Temporal lobe (tissue), 2 donors: ENCODE measurements around the genes SIX5 and CCDC8.

GRCh38 chr19:45440830-45441298 is 17.1 kb upstream of the ERCC1 start:
- RAMPAGE, long total RNA, result no peak

DNA sequence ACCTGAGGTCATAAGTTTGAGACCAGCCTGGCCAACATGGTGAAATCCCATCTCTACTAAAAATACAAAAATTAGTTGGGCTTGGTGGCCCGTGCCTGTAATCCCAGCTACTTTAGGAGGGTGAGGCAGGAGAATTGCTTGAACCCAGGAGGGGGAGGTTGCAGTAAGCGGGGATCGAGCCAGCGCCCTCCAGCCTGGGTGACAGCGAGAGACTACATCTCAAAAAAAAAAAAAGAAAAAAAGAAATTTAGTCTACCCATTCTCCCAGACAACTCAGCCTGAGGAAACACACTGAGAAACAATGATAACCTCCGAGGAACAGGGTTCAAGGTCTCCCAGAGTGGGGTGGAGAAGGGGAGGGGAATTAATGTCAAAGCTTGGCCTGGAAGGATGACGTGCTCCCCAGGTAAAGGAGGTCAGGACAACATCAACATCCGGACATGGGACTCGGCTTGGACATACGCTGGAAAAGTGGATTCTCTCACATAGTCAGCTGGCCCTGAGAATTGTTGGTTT is 1.4 kb upstream of the VASP start:
- RAMPAGE, long total RNA, result no peak

GRCh38 chr19:45522342-45523099 is 15.2 kb downstream of the VASP start:
- RAMPAGE, long total RNA, result no peak

DNA sequence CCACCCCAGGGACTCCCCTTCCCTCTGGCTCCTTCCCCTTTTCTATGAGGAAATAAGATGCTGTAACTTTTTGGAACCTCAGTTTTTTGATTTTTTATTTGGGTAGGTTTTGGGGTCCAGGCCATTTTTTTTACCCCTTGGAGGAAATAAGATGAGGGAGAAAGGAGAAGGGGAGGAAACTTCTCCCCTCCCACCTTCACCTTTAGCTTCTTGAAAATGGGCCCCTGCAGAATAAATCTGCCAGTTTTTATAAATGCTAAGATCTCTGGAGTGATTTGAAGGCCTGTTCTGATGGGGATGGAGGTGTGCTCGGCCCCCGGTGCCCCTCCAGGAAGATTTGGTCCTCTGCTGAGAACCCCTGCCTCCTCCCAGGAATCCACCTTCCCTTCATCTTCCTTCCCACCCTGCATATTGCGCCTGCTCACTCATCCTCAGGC is 19.5 kb downstream of the VASP start:
- RAMPAGE, long total RNA, result no peak

DNA sequence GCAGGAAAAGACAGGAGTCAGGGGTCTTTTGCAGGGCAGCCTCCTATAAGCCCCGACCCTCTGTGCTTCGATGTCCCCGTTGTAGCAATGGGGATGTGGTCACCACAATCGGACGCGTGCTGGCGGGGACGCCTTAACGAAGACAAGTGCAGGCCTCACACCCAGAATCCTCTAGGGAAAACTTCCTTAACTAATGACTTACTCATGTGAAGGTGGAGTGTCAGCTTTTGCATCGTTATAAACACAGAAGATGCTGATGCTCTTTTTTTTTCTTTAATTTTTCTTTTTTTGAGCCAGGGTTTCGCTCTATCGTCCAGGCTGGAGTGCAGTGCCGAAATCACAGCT is 22.2 kb downstream of the VASP start:
- RAMPAGE, long total RNA, result no peak

GRCh38 chr19:45645906-45646461 is 6.8 kb upstream of the EML2 start:
- RAMPAGE, long total RNA, result no peak

GRCh38 chr19:45768011-45768679 is 907 bp downstream of the SIX5 start:
- RAMPAGE, long total RNA, result no peak

DNA sequence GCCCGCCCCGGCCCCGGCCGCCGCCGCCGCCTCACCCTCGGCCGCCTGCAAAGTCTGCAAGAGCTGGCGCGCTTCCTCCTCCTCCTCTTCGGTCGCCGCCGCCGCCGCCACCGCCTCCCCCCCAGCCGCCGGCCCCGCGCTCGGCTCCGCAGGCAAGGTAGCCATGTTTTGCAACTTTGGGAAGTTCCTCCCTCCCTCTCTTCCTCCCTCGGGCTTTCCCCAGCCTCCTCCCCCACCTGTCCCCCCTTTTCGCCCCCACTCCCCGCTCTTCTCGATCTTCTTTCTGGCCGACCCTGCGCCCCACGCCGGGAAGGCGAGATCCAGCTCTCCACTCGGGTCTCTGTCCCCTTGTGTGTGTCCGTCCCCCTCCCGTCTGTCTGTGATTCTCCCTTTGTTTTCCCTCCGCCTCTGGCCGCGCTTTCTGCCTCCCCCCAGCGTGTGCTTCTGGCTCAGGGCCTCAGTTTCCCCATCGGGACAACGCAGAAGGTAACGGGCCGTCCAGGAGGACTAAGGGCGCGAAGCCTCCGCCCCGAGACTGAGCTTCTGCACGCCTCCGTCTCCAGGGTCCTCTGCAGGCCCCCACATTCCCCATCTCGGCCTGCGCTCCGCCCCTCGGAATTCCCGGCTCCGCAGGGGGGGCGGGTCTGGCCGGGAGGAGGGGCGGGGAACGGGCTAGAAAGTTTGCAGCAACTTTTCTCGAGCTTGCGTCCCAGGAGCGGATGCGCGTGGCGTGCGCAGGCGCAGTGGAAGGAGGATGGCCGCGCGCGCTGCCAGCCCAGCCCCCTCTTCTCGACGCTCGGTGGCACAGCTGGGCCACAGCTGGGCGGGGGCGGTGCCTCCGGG is at the start of gene SIX5:
TSS of gene SIX5 (minus strand) at position 573 of the 843 bp plus-strand sequence.
- RAMPAGE, long total RNA, result start-site peak on the minus strand centred at position 575 of the sequence, 56 bp wide, 43 and 24 reads in 2 replicates

DNA sequence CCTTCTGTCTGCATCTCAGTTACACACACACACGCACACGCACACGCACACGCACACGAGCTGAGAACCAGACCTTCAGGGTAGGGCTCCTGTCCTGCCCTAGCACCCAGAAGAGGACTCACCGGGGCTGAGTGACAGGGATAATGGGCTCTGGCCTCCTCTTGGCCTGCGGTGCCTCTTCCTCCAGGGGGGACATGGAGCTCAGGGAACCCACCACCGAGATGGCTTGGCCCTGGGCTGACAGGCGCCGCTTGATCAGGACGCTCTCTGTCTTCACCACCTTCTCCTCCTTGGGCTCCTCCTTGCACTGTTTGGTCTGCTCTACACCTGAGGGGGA is 16.1 kb upstream of the RSPH6A start:
- RAMPAGE, long total RNA, result no peak

DNA sequence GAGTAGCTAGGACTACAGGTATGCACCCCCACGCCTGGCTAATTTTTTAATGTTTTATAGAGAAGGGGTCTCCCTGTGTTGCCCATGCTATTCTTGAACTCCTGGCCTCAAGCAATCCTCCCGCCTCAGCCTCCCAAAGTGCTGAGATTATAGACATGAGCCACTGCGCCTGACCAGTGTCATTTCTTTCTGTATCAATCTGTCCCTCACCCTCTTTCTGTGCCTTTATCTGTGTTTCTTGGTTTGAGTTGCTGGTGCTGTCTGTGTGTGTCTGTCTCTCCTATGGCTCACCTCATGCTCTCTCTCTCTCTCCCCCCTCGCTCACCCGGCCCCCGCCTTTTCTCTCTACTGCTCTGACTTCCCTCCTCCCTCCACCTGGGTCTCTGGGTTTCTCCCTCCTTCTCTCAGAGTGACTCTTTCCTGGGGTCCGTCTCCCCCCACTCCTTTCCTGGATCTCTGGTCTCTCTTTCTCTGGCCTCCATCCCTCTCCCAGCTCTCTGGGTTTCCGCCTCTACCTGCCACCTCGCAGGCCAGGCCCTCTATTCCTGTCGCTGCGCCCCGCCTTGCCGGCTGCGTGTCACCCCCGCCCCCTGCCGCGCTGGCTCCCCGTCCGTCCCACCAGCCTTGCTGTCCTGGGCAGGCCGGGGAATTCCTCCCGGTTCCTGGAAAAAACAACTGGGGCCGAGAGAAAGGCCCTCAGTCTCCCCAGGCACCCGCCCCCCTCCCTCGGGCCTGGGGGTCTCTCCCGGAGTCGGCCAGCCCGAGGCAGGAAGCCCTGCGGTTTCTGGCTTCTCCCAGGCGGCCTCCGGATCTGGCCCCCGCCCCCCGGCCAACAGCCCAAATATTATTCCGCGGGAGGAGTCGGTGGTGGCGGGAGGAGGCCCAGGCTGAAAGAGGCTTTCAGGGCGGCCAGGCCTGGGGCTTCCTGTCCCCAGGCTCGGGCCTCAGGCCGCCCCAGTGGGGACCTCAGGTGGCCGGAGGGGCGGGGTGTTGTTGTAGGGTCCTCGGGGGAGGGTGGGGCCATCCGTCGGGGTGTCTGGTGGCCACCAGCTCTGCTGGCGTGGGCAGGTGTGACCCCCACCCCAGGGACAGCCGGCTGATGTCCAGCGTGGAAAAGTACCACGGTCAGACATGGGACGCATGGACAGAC is 9.5 kb downstream of the IRF2BP1 start:
- RAMPAGE, long total RNA, result no peak

- RAMPAGE, long total RNA, result no peak
Measured at GRCh38 chr19:45960546-45961209, 13.0 kb downstream of the NOVA2 start.

DNA sequence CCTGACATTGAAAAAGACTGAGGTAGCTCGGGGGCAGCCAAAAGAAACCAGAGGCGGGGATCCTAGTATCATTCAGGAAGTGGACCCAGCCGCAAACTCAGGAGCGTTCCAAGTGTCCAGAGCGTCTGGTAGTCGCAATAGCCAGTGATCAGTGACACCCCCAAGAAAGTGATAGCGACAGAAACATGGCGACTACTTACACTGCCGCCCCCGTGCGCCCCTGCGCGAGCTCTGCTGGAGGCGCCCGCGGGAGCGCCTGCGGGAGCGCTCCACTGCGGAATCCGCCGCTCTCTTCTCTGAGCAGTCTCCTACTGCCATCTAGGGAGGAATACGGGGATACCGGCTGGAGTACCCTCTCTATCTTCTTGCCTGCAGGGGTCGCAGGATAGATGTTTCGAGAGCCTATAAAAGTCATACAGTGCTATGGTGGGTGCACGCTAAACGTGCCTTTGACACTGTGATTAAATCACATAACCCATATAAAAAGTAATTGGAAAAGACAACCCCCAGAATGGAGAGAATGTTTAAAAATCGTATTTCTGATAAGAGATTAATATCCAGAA is 36.7 kb upstream of the IGFL4 start:
- RAMPAGE, long total RNA, result no peak

GRCh38 chr19:46079066-46079265 is 38.2 kb upstream of the IGFL4 start:
- RAMPAGE, long total RNA, result no peak

- RAMPAGE, long total RNA, result no peak
Measured at GRCh38 chr19:46193042-46193447, 36.5 kb upstream of the IGFL1 start.

DNA sequence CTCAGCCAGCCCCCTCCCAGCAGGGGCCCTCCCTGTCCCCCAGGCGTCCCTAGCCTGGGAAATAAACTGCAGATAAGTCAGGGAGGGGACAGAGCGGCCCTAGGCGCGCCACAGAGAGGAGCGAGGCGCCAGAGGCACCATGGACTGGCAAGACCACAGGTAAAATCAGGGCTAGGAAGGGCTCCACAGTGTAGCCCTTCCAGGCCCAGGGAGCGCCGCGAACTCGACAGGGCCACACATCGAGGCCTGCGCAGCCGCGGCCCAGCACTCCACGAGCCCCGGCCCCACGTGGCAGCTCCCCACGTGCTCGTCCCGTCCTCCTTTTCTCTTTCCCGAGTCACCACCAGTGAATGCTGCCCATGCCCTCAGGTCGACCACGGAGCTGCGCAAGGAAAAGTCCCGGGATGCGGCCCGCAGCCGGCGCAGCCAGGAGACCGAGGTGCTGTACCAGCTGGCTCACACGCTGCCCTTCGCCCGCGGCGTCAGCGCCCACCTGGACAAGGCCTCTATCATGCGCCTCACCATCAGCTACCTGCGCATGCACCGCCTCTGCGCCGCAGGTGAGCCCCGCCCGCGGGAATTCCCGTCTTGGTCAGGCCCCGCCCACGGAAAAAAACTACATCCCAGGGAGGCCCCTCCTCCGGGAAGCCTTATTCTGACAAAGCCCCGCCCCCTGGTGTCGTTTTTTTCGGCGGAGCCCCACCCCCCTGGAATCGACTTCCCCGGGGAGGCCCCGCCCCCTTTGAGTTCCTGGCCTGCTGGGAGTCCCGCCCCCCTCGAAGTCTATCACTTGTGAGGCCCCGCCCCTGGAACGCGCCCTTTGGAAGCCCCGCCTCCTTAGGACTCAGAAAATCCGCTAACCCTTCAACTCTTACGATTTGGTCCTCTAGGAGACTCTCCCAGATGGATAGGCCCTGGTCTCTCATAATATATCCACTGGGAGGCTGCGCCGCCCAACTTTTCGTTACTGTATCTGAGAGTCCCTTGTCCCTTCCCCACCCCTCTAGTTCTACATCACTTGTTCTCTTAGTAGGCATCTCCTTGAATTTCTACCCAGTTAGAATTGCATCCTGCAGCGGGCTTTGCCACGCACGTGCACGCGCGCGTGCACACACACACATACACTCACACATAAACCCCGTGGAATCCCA is 7.1 kb downstream of the HIF3A start:
- RAMPAGE, long total RNA, result no peak

DNA sequence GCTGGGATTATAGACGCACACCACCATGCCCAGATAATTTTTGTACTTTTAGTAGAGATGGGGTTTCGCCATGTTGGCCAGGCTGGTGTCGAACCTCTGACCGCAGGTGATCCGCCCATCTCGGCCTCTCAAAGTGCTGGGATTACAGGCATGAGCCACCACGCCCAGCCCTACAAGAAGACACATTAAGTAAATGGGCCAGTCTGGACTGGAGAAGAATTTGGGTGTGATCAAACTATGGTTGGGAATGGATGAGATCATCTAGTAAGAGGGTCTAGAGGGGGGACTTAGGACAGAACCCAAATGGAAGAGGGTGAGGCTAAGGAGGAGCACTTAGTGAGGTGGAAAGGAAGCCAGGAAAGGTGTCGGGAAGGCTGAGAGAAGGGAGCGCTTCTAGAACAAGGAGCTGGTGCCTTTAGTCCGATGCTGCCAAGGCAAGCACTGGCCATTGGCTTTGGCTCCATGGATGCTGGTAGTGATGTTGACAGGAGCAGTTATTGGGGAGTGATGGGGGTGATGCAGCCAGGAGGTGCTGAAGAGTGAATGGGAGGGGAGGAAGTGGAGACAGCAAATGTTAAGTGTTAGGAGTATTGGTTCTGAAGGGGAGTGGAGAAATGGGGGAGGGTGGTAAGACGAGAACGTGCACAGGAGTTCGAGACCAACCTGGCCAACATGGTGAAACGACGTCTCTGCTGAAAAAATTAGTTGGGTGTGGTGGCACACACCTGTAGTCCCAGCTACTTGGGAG is 1.7 kb downstream of the PPP5C start:
- RAMPAGE, long total RNA, result no peak

GRCh38 chr19:46351050-46351568 is 4.2 kb downstream of the PPP5C start:
- RAMPAGE, long total RNA, result no peak

GRCh38 chr19:46386876-46387314 is 26.5 kb downstream of the CCDC8 start:
- RAMPAGE, long total RNA, result no peak

DNA sequence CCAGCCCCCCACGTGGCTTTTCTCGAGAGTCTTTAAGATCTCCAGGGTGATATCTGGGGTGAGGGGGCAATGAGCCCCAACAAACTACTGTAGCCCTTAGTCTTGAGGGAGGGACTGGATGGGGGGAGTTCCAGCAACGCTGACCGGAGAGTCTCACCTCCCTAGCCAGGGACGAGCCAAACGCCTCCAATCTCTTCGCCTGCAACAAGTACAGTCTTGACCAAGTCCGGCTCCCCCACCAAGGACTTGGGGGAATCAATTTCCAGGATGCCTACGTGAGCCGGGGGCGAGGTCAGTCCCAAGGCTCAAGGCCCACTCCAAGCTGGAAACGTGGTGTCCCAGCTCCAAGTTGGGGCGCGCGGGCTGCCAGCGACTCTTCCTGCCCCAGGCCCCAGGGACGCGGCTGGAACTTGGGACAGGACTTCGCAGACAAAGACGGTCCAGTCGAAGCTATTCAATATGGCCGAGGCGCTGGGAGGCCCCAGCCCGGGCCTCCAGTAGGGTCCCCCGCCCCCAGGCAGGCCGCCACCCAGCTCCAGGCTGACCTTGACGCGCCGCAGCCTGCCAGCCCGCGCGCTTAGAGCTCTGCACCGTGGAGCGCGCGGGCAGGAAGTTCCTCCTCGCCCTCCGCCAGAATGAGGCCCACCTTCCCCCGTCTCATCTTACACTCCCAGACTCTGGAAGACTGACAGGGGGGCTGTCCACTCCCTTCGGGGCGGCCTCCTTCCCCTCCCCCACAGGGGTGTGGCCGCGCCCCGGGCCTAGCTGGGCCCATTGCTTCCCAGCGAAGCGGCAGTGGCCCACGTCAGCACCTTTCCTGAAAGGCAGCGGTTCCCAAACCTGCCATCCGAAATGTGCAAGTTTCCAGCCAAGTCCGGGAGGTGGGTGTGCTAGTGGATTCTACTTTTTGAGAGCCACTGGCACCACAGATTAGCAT is at the start of gene CCDC8:
TSS of gene CCDC8 (minus strand) at position 589 of the 937 bp plus-strand sequence.
- RAMPAGE, long total RNA, result no peak

- RAMPAGE, long total RNA, result no peak
Measured at GRCh38 chr19:46426548-46427155, 2.1 kb downstream of the PNMA8C start.